SJCRH30 (cell line): ENCODE results near the gene DCAF16.

DNA sequence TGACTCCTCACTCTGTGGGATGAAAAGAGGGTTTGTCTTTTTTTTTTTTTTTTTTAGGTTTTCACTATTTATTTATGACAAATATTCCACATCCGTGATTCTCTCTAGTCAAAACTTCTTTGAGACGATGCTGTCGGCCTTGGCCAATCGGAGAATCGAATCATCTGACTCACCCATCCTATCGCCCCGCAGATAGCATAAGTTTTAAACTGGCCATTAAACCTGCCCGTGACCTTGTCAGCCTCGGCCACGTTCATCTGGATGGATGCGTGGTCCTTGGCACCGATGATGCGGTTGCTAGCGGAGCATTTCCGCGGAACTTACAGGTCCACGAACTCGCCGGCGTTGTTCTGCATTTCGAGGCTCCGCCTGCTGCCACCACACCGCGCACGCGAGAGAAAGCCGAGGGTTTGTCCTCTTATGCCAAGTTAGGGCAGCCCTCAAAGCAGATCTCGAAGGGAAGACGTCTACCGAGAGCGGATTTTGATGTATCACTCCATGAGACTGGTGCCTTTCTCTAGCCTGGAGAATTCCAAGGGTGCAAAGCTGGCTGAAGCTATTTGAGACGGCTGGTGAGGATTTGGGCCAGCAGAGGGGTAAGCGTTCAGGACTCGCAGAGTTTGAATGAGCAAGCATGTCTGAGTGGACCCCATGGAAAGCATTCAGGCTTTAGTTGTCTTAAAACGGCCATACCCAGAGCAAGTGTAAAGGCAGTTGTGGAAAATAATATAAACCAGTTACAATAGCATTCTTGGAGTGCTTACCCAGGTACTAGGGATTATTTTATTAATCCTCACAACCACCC, 30.1 kb upstream of the TAPT1 start:
- RAMPAGE, long total RNA: no peak

DNA sequence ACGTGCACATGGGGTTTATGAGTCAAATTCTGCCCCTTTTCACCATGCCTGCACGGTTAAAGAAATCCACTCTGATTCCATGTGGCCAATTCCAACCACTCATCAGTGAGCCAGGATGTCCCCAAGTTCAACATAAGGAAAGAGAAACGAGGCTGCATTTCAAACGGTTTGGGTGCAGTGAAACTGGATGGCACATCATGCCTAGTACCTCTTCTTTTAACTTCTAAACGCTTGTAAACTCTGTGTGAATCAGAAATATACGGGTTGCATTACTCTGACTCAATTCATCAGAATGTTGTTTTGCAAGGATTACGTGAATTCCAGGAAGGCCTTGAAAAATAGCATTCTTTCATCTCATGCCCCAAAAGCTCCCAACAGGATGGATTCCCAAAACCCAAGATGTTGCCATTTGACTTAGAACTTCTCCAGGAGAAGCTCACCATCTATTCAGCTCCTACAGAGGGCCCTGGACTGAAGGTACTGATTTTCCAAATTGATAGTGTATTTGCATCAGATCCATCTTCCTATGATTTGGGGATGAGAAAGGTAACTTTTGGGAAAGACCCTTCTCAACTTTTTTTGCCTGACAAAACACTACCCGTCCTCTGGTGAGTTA, 270.4 kb downstream of the LDB2 start:
- RAMPAGE, long total RNA: no peak

GRCh38 chr4:16838510-16839049, 59.9 kb downstream of the LDB2 start:
- RAMPAGE, long total RNA: no peak

GRCh38 chr4:16890523-16891207, 7.8 kb downstream of the LDB2 start:
- RAMPAGE, long total RNA: no peak

DNA sequence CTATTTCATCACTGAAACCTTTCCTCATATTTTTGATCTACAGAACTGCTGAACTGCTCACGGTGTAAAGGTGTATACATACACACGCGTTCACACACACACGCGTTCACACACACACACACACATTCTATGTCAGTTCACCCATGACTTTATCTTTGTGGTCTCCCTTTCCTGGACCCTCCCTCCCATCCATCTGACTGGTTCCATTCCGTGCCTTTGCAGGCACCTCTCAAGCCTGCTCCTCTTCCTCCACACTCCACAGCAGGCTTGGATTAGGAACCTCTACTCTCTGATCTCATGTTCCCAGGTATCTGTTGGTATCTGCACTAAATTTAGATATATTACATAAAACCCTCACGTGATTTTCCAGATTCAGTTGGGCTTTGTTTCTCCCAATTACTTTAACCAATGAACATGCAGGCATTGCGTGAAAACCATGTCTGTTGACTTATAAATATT, 305.2 kb downstream of the QDPR start:
- RAMPAGE, long total RNA: no peak

GRCh38 chr4:17622846-17623439, 8.5 kb downstream of the MED28 start:
- RAMPAGE, long total RNA: no peak

DNA sequence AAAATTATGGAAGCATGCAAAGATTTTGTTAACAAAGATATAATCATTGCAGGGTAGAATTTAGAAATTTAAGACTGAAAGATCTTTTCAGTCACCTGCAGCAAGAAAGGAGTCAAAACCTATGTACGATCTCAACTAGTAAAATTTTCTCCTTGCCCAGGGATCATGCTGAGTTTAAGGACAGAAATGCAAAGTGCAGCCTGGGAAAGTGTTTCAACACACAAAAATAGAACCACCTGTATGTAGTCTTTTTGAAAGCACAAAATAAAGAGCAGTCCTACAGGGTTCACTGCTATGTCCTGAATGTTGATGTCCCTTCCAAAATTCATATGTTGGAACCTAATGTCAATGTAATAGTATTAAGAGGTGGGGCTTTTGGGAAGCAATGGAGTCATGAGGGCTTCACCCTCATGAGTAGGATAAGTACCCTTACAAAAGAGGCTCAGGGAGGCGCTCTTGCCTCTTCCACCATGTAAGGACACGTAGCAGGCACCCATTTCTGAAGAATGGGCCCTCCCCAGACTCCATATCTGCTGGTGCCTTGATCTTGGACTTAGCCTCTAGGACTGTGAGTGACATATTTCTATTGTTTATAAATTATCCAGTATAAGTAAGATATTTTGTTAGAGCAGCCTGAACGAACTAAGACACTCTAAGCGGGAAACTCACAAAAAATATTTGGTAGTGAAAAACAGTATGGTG, 15.7 kb downstream of the MED28 start:
- RAMPAGE, long total RNA: no peak

DNA sequence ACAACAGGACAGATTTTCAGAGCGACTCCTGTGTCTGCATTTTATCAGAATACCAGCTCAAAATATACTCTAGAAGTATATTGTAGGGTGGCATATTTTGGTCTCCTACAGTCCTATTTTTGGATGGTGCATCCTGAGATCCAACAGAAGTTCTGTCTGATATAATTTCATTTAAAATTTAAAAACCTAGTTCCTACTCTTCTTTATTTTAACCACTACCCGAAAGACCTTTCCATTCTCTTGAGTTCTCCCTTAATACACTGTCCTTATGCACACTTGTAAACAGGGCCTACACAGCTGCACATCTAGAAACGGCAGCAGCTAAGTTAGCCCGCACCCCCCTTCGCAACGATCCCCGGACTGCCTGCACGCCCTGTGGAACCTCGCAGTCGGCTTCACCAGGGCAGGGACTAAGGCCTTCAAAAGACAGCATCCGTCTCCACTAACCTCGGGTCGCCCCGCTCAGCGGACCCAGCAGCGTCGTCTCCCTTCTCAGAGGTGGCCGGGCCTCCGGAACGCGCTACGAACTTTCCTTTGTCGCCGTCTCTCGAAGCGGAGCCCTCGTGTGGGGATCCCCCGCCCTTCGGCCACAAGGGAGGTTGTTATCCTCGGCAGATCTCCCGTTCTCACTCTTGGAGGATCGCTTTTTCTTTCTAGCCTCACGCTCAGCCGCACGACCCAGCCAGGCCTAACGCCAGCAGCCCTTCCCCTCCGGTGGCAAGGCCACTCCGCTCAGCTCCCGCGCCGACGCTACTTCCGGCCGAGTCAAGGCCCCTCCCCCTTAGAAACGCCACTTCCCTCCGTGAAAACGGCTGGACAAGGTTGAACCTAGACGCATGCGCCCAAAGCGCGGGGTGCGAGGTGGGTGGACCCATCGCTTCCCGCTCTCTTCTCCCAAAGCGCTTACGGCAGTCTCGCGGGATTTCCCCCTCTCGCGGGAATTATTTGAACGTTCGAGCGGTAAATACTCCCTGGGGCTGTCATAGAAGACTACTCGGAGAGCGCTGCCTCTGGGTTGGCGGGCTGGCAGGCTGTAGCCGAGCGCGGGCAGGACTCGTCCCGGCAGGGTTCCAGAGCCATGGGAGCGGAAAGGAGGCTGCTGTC, at the start of gene DCAF16:
DCAF16 (minus strand) TSS at position 758 of the 1,104 bp plus-strand sequence.
- RAMPAGE, long total RNA: start-site peak on the minus strand centred at position 709 of the sequence, 38 bp wide, 259 and 85 reads in 2 replicates; start-site peak on the plus strand centred at position 1,018 of the sequence, 90 bp wide, 3,109 and 561 reads in 2 replicates

- RAMPAGE, long total RNA: no peak
Measured at GRCh38 chr4:17868898-17870094, 58.5 kb downstream of the NCAPG start.

GRCh38 chr4:19738800-19739806, 512.6 kb upstream of the SLIT2 start:
- RAMPAGE, long total RNA: no peak

- RAMPAGE, long total RNA: no peak
Measured at GRCh38 chr4:19775788-19776162, 475.9 kb upstream of the SLIT2 start.

DNA sequence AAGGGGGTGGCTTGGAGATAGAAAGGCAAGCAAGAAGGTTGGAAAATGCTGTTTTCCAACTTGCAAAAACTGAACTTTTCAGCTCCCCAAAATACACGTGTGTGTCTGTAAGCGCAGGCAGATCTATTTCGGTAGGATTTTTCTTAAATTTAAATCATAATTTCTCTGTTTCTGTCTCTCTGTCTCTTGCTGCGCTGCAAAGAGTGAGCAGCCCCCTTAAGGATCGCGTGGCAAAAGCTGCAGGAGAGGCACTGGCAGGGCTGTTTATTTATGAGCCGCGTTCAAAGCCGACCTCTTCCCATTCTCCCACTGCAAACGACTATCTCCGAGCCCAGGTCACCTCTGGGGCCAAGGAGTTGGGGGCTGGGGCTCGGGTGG, 433 bp upstream of the SLIT2 start:
- RAMPAGE, long total RNA: no peak

- RAMPAGE, long total RNA: no peak
Measured at GRCh38 chr4:20254472-20255331, 3.0 kb downstream of the SLIT2 start.

- RAMPAGE, long total RNA: no peak
Measured at GRCh38 chr4:20266695-20267167, 15.0 kb downstream of the SLIT2 start.

GRCh38 chr4:20617814-20618547, 82.3 kb upstream of the PACRGL start:
- RAMPAGE, long total RNA: no peak

GRCh38 chr4:21719876-21720354, 228.7 kb downstream of the KCNIP4 start:
- RAMPAGE, long total RNA: no peak

DNA sequence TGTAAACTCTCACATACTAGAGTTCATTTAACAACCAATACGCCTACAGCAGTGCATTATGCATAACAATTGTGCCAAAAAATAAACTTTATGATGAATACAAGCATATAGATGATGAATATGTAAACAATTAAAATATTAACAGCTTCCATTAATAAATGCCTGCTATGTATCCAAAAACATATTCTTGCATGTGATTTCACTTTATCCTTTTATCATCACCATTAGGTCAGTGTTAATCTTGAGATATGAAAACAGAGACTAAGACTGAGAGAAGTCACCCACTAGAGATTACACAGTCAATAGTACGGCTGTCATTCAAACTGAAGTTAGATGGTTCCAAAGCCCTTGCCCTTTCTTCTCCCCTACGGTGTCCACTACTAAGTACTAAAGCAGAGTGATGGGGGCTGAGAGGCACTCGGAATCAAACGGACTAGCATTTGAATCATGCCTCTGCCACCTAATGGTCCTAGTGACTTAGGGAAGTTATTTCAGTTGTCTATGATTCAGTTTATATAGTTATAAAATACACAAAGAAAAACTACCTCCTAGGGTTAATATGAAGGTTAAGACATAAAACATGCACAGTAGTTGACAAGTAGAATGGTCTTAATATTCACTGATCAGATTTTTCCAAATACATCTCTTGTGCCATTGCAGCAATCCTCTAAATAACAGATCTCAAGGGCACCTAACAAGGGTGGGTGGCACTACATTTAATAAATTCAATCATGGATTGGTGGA, 120.4 kb downstream of the ADGRA3 start:
- RAMPAGE, long total RNA: no peak

GRCh38 chr4:22504153-22504965, 11.5 kb downstream of the ADGRA3 start:
- RAMPAGE, long total RNA: no peak

- RAMPAGE, long total RNA: no peak
Measured at GRCh38 chr4:22514981-22515816, 667 bp downstream of the ADGRA3 start.

GRCh38 chr4:22695685-22696365, 180.0 kb upstream of the ADGRA3 start:
- RAMPAGE, long total RNA: no peak